SJSA1 (cell line): ENCODE data around the genes UGT1A6 and MROH2A.

GRCh38 chr2:233448838-233450133 lies 95.0 kb downstream of the DGKD start:
- RAMPAGE, long total RNA = no peak

DNA sequence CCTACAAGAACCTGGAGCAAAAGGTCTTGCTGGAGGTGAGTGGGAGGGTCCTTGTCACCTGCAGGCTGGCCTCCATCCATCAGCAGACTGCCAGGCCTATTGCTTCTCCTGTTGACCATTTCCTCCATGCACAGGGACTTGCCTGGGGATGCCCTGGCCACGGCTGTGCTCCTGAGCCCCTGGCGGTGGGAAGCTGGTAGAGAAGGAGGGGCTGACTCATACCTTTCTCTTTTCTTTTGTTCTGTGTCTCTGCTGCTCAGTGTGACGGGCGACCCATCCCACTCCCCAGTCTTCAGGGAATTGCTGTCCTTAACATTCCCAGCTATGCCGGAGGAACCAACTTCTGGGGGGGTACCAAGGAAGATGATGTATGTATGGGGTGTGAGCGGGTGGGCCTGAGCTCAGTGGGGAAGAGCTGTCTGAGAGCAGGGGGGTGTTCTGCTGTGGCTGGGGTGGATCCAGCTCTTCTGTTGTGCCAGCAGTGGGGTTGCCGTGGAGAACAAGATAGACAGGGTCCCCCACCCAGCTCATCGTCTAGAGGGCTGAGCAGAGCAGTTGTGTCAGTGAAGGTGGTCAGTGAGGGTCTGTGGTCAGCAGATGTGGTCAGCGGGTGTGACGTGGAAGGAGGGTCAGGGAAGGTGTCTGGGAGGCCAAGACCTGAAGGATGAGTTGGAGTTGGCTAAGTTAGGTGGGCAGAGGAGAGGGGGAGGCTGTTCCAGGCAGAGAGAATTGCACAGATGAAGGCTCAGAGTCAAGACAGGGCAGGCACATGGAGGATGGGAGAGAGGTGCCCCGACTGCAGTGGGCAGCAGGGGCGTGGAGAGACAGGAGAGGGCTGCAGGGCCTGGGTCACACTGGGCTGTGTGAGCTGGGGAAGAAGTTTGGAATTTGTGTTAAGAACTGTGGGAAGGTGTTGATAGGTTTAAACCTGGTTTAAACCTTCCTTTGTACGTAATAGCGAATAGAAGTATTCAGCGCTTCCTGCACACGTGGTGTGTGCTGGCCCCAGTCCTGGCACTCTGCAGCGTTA lies 103.0 kb downstream of the DGKD start:
- RAMPAGE, long total RNA = no peak

DNA sequence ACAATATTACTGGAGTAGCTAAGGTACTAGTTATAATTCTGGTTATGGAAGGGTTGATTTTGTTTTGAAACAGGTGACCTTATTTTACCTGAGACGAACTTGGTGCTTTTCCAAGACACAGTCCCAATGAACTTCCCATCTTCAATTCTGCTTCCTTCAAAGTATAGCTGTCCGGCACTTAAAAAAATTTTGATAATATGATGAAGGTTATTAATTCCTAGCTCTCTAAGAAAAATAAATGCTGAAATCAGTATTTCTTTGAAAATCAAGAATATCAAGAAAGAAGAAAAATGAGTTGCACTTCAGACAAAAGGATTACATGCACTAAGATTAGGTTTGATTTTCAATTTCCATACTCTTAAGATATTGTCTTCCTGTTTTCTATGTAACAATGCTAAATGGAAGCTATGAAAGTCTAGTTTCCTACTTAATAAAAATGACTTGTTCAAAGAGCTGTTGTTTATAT lies 54.9 kb downstream of the USP40 start:
- RAMPAGE, long total RNA = no peak

DNA sequence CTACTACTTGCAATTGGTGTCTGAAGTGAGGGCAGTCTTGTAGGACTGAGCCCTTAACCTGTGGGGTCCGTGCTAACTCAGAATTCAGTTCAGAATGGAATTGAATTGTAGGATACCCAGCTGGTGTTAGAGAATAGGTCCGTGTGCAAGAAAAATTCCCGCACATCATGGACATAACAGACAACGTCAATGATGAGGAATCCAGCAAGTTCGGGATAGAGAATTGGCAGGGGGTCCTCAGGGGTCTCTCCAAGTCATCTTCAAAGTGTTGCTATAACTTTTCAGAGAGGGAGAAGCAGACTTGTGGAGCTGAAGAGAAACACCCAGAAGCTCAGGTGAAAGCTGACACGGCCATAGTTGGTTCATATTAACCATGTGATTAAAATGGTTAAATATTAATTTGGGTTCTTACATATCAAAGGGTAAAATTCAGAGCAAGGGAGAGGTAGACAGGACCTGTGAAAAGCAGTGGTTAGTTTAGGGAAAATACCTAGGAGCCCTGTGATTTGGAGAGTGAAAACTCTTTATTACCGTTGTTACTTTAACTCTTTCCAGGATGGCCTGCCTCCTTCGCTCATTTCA lies at the start of gene UGT1A6:
Gene UGT1A6 (plus strand): TSS at position 442 of the 582 bp plus-strand sequence.
- RAMPAGE, long total RNA = no peak

DNA sequence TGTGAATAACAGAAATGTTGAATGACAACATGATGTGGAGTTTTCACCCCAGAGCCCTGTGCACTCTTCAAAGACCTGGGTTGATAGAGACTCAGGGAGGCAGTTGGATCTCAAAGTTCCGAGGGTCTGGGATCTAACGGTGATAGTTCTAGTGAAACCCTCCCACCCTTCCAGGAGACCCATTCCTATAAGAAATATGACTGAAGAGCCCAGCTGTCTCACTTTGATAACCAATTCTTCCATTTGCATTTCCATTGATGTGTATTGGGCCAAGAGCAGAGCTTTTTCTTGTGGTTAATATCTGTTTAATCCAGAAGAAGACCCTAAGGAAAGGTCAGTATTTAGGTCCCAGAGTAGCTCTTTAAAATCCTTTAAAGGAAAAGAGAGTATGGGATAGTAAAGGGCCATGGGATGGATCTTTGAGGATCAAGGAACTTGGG lies at the start of gene MROH2A:
Gene MROH2A (plus strand): TSS at position 182 of the 440 bp plus-strand sequence.
- RAMPAGE, long total RNA = no peak

DNA sequence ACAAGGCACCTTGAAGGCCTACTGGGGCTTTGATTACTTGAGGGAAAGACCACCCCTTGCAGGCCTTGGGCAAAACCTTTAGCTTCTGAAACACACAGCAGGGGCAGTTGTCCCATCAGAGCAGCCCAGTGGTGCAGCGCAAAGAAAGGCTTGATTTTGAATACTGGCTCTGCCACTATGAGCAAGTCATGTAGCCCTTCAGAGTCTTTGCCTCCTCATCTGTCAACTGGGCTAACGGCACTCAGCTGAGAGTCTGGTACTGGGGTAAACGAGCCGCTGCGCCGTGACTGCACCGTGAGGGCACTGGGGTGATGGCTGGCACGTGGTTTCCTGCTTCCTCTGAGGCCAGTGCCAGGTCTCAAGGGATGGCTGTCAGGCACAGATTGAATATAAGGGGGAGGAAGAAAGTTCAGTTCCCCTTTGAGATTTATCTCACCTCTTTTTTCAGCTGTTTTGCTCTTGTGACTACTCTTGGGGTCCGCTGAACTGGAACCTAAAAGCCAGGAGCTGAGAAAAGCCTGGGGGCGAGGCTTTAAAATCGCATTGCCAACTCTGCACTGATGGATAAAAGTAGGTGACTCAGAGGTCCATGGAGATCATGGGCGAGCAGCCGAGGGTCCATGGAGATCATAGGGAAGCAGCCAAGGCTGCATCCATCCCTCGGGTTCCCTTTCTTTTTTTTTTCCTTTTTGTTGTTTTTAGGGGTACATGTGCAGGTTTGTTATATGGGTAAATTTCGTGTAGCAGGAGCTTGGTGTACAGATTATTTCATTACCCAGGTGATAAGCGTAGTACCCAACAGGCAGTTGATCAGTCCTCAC lies 114.1 kb downstream of the SPP2 start:
- RAMPAGE, long total RNA = no peak

GRCh38 chr2:234203445-234203737 lies 152.9 kb downstream of the SPP2 start:
- RAMPAGE, long total RNA = no peak

DNA sequence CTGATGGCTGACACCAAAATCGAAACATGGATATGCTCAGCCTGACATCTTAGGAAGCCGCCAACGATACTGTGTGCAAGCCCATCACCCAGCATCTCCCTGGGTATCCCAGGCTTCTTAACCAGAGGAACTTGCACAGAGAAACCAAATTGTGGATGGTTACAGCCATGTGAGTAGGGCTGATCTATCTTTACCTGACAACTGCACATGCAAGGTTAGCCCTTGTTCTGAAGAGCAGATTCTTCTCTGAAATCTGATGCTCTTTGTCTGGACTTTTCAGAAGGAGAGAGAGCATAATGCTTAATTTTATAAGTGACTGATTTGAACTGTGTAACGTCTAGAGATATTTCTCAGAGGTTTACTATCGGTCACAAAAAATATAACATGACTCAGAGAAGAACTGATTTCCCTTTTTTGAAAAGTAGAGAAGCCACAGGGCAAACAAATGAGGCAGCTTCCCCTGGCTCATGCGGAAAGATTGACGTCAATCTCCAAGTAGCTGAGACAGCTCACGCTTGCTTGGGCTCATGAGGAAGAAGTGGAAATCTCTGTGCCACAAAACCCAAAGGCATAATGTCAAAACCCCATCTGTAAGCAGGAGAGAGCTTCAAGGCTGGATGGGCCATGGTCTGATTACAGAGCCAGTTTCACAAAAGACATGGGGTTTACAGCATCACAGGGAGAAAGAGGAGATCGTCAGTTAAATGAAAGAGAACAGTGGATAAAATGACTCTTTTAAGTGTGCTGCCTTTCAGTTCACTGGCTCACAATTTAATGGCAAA lies 188.2 kb downstream of the ARL4C start:
- RAMPAGE, long total RNA = no peak

GRCh38 chr2:234362875-234363693 lies 133.8 kb downstream of the ARL4C start:
- RAMPAGE, long total RNA = no peak

- RAMPAGE, long total RNA = no peak
Measured at GRCh38 chr2:234369006-234369426, 127.9 kb downstream of the ARL4C start.

DNA sequence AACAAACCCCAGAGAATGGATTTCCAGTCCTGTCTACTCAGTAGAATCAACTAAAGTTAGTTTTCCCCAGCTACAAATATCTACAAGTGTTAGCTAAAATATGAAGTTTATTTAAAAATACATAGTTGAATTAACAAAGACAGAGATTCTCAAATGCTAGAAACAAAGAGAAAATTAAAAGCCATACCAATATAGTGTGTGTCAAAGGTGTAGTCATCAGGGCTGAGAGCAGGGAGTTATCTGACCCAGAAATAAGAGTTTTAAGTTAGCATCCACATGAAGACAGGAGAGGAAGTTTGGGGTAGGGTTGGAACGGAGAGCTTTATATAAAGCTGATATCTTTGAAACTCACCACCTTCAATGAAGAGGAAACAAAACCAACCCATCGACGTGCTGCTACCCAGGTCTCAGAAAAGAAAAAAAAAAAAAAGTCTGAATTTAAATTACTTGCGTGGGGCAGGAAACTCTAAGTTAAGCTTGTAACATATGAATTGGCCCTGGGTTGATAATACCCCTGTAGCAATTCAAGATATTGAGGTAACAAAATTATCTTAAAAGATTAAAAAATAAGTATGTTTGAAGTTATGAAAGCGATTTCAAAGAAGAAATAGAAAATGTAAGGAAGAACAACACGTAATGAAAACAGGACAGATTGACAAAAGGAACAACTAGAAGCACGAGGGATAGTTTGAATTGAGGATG lies 42.4 kb downstream of the ARL4C start:
- RAMPAGE, long total RNA = no peak

DNA sequence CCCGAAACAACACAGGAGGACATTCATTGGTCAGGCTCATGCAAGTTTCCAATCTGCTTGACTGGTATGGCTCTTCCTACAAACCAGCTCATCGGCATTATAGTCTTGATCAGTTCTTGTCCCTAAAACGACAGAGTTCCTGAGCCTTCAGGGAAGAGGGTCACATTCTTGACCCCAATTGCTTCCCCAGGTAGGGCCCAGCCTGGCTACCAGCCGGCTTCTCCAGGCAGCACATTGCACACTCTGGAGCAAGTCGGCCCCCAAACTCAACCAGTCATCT lies 34.9 kb downstream of the ARL4C start:
- RAMPAGE, long total RNA = no peak

DNA sequence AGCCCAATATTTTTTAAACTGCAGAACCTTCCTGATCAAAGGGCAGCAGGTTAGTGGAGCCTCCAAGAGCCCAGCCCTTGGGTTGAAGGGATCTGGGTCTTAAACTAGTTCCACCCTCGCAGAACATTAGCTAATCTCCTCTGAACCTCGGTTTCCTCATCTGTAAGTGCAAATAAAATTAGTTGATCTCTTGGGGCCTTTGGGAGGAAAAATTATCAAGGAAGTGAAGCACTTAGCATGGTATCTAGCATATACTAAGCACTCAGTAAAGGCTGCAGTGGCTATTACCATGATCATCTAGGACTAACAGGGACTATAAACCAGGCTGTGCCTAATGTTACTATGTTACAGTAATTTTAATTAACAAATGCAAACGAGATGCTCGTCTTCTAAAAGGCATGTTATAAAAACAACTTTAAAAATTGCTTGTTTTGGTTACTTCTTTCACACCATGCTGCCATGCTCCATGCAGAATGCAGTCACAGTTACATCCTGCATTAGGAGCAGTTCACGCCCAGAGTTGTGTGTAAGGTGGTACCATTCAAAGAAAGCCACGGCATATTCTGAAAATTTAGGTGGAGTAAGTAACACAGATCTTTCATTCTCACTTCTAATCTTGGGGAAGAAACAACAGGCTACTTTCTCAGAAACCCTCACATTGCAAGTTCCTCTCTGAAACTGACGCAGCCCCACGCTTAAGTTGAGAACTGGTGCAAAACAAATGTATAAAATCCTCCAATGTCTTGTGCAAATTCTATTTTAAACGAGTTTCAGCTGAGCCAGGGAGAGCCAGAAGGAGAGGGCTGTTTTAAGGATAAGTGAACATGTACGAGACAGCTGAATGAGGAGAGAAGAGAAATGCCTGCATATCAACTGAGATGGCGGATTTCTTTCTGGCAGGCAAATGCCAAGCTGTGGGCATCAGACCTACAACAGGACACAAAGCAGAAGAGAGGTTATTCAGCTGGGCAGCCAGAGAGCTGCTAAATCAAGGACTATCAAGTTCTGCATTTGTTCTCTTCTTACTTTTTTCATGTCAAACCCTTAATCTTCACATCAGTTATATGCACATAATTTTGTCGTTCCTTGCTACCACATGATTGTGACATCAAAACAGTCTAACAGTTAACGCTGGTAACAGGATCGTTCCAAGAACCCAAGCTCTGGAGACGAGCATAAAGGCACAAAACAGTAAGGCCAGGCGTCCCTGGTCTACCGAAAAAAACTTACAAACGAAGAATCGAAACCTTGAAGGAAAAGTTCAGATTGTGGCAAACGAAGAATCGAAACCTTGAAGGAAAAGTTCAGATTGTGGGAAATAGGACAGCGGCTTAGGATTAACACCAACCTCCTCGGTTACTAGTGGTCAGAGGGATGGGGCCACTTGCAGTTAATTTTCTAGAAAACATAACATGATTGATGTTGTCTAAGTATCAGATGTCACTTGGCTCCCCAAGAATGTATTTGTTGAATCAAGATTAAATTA lies 6.5 kb downstream of the ARL4C start:
- RAMPAGE, long total RNA = no peak

- RAMPAGE, long total RNA = no peak
Measured at GRCh38 chr2:234795237-234795529, 156.6 kb upstream of the SH3BP4 start.

- RAMPAGE, long total RNA = no peak
Measured at GRCh38 chr2:234956341-234956576, 4.4 kb downstream of the SH3BP4 start.

DNA sequence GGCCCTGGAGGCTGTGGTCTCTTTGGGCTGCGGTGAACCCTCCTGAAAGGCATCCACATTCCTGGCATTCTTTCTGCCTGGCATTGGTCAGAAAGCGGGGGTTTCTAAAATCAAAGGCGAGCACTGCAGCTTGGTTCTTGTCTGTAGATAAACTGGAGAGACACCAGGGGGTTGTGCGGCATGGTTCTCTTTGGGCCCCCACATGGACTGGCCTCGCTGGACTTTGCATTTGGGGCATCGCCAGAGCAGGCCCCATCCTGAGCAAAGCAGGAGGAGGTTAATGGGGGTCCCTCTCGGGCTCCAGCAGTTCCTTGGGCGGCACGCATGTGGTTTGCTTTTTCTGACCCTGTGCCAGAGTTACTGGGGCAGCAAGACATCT lies 44.8 kb downstream of the SH3BP4 start:
- RAMPAGE, long total RNA = no peak

GRCh38 chr2:235044069-235045033 lies 92.5 kb downstream of the SH3BP4 start:
- RAMPAGE, long total RNA = no peak

DNA sequence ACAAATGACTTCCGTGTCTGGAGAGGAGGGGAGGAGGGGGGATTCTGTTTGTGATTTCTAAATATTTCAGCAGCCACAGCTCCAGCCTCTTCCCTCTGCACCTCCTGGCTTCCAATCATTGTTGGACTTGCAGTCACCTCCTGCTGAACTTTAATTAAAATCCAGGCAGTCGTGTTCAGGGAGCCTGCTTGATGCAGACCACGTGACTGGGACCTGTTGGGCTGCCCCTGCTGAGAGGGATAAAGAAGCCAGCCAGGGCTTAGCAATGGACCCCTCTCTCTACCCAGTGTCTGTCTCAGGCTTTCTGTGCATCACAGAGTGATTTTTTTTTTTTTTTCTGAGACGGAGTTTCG lies 115.1 kb downstream of the SH3BP4 start:
- RAMPAGE, long total RNA = no peak

- RAMPAGE, long total RNA = no peak
Measured at GRCh38 chr2:235468821-235469446, 24.9 kb upstream of the AGAP1 start.

GRCh38 chr2:235505182-235506032 lies 11.6 kb downstream of the AGAP1 start:
- RAMPAGE, long total RNA = no peak